Neural crest cell (in vitro differentiated cells): Measurements from ENCODE around the gene GYG1.

GRCh38 chr3:146161717-146162032 is 691 bp upstream of the PLOD2 start:
- PRO-cap = no peak

GRCh38 chr3:147394289-147395261 is 11.8 kb downstream of the ZIC4 start:
- PRO-cap = unidirectional peak, minus-strand start at chr3:147394920

- PRO-cap = bidirectional peak, plus-strand start at chr3:147396110, minus-strand start at chr3:147395959
Measured at GRCh38 chr3:147395595-147396376, 10.6 kb downstream of the ZIC4 start.

GRCh38 chr3:147398981-147399664 is 7.2 kb downstream of the ZIC4 start:
- PRO-cap = no peak

DNA sequence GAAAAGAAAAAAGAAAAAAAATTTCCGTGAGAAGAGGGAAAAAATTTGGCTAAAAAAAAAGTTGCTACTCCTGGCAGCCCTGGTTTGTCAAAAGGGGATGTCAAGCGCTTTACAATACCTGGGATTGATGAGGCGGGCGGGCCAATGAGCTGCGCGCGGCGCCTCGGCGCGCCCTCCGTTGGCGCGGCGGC is 201 bp upstream of the ZIC1 start:
- PRO-cap = bidirectional peak, plus-strand start outside the sequence, minus-strand start at position 89 of the sequence

GRCh38 chr3:147411768-147412468 is 2.8 kb downstream of the ZIC1 start:
- PRO-cap = no peak

GRCh38 chr3:147424266-147424737 is 15.1 kb downstream of the ZIC1 start:
- PRO-cap = no peak

GRCh38 chr3:148727228-148727757 is 29.6 kb downstream of the AGTR1 start:
- PRO-cap = no peak

- PRO-cap = no peak
Measured at GRCh38 chr3:148840094-148840849, 12.7 kb downstream of the CPB1 start.

DNA sequence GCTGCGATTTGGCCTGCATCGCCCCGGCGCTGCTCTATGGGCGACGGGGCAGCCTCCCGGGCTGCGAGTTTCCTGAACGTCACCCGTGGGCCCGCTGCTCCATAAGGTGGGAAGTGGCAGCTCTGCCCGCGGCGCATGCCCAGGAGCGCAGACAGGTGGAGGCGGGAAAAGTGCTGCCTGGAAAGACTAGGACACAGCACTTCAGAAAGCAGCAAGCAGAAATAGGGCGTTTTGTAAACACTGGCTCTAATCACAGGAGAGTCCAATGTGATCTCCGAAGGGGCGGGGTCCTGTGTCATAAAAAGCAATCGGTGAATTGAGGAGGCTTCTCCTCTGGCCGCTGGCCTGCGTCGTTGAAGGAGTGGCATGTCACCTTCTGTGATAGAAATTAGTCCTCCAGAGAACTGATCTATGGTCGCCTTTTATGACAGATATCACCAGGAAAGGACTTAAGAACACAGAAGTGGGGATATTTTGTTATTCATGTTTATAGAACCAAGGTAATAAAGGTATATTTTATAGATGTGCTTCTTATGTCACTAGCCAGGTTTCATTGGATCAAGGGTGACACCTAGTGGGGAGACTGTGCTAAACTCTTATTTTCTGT is 44.3 kb upstream of the GYG1 start:
- PRO-cap = no peak

- PRO-cap = no peak
Measured at GRCh38 chr3:148955593-148956277, 35.6 kb upstream of the GYG1 start.

GRCh38 chr3:148991121-148991684 is at the start of gene GYG1:
Gene GYG1, plus strand, starts transcription at chr3:148991540.
- PRO-cap = unidirectional peak, plus-strand start at chr3:148991312; bidirectional peak, plus-strand start at chr3:148991540, minus-strand start at chr3:148991388

GRCh38 chr3:149011649-149012176 is 20.4 kb downstream of the GYG1 start:
- PRO-cap = no peak

- PRO-cap = no peak
Measured at GRCh38 chr3:149016958-149017194, 25.5 kb downstream of the GYG1 start.

DNA sequence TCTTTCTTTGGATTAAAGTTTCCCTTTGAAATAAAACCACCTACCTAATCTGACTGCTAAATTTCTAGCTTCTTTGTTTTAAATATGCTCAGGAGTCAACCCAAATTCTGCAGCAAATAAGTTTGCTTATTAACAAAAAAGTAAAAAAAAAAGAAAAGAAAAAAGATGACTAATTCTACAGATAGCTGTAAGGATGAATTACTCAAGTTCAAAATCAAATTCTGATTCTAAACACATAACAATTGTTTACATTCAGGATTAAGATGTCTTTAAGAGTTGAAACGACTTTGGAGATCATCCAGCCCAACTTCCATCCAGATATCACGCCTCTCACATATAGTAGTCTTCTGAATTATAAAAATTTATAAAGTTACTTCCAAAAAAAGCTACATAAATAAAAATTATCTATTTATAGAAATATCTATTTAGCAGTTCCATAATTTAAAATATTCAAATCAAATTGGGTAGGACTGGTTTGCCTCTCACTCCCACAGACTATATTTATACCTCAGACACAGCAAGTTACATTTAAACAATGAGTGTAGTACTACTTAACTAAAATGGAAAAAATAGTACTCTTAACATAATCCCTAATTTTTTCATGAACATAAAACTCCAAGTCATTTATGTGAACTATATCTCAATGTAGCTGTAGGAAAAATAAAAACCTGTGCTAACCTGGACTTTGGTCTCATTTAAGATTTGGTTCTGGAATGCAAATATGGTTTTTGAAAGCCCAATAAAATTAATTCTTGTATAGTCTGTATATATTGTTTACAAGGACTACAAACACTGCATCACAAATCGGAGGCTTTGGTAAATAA is 39.9 kb downstream of the GYG1 start:
- PRO-cap = no peak

- PRO-cap = no peak
Measured at GRCh38 chr3:149186472-149186941, 35.1 kb downstream of the CP start.

GRCh38 chr3:149197542-149198106 is 24.0 kb downstream of the CP start:
- PRO-cap = no peak

- PRO-cap = no peak
Measured at GRCh38 chr3:149208822-149209557, 12.6 kb downstream of the CP start.

DNA sequence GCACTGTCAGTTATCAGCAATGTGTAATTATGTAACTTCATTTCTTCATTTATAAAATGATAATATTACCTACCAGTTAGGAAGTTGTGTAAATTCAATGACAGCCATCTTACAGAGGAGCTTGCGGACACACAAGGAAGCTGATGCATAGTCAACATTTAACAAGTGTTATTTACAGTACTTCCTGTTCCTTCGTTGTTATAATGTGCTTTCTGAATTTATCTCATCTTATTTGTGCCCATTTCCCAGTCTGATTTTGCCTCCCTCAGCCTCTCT is 55.6 kb upstream of the CP start:
- PRO-cap = no peak

DNA sequence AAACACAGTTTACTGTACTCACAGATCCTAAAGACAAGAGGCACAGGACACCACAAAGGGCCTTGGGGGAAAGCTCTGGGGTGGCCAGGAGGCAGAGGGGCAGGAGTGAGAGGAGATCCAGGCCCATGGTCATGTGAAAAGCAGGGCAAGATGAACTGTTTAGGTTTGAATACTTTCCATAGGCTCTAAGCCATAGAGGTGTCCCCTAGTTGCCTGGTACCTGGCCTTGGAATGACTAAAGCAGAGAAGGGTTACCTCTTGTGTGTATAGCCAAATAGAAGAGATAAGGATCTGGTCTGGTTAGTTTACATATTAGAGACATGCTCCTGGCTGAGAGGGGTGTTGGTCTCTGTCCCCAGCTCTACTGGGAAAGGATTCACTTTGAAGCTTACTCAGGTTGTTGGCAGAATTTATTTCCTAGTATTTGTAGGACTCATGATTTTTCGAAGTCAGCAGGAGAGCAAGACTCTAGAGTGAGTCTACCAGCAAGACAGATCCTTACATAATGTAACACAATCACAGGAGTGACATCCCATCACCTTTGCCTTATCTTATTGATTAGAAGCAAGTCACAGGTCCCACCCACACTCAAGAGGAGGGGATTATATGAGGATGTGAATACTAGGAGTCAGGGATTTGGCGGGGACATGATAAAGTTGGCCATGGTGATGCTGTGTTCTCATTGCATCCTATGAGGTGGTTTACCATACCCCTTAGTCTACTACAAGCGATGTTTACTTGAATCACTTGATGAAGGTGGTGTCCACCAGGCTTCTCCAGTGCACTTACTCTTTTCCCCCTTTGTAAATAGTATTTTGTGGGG is 11.4 kb upstream of the TM4SF1 start:
- PRO-cap = no peak